AG04450 (cell line): ENCODE measurements around a stretch of chr6.

- CAGE, long polyA plus RNA, result no peak
- RRBS, result no CpG with 5 or more reads among the region's 18 CpGs
Observed at GRCh38 chr6:169722801-169723233, 1.5 kb downstream of the PHF10 start.

- CAGE, long polyA plus RNA, result no peak
- RRBS, result no CpG with 5 or more reads among the region's 10 CpGs
Observed at GRCh38 chr6:169765669-169766154, 14.3 kb downstream of the ERMARD start.

- CAGE, long polyA plus RNA, result no peak
- RRBS, result over 99% methylated on average over 4 of the region's 13 CpGs
Observed at GRCh38 chr6:169766919-169767967, 15.8 kb downstream of the ERMARD start.

DNA sequence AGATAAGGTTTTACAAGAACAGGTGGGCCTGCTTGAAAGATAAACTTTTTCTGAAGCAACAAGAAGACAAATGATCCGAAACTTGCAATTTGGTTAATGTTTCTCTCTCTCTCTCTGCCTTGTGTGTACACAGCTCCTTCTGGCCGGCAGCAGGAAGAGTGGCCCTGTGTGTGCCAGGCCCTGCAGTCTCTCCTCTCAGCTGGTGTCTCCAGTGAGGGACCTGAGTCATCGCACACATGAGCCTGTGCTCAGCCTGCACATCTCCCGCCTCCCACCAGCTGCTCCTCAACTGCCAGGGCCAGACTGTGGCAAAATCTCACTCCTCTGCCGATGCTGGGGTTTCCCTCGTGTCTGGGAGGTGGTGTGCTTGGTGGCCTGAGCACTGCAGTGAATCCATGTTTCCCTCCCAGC is 49.3 kb downstream of the ERMARD start:
- CAGE, long polyA plus RNA, result no peak
- RRBS, result no CpG with 5 or more reads among the region's 6 CpGs

- CAGE, long polyA plus RNA, result no peak
- RRBS, result 3% methylated on average over 3 of the region's 26 CpGs
Observed at GRCh38 chr6:170295316-170295544, 4.4 kb upstream of the DLL1 start.

GRCh38 chr6:170318106-170318922 is 11.8 kb downstream of the FAM120B start:
- CAGE, long polyA plus RNA, result no peak
- RRBS, result no CpG with 5 or more reads among the region's 10 CpGs